Metastatic Breast Carcinoma in the Brain (tissue), 10 donors: ENCODE data around the gene ADORA2A.

- PRO-cap, 10 experiments, result no peak in any of the 10 experiments
These were observed 36.5 kb upstream of the SUSD2 start for GRCh38 chr22:24144904-24145160.

DNA sequence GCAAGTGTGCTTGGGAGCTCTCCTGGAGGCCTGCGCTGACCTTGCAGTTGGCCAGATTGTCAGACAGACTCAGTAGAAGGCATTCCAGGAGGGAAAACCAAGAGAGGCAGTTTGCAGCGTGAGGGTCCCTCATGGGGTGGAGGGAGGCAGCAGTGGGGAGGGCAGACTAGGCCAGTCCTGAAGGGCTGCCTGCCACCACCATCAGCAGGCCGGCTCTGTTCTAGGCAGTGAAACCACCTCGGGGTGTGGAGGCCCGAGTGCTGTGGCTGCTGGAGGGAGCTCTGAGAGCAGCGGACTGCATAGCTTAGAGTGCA is 31.0 kb upstream of the SUSD2 start:
- PRO-cap, 10 experiments, result peak in 1 of 10 experiments; most common plus-strand start position 236 of the sequence (in 1)

- PRO-cap, 10 experiments, result no peak in any of the 10 experiments
These were observed 27.9 kb upstream of the SUSD2 start for GRCh38 chr22:24153382-24153757.

GRCh38 chr22:24157844-24158484 is 23.3 kb upstream of the SUSD2 start:
- PRO-cap, 10 experiments, result no peak in any of the 10 experiments

DNA sequence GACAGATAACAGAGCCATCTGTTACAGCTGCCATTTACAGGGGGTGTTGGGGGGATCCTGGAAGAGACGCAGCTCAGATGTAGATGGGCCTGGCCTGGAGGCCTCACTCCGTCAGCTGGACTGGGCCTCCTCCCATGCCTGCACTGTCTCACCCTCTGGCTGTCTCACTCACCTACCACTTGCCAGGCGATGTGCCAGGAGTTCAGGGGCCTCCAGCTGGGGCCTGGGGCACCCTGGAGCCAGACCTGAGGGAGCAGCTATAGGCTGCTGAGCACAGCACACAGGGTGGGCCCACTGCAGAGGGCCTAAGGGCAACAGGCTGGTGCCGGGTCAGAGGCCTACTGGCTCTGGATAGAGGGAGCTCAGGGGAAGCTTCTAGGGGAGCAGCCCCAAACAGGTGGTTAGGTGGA is 16.3 kb upstream of the SUSD2 start:
- PRO-cap, 10 experiments, result no peak in any of the 10 experiments

- PRO-cap, 10 experiments, result no peak in any of the 10 experiments
These were observed 4.0 kb upstream of the SUSD2 start for GRCh38 chr22:24177164-24177856.

GRCh38 chr22:24400930-24401891 is 26.2 kb upstream of the ADORA2A start:
- PRO-cap, 10 experiments, result no peak in any of the 10 experiments

- PRO-cap, 10 experiments, result no peak in any of the 10 experiments
These were observed at the start of gene ADORA2A for GRCh38 chr22:24427097-24427771. Gene ADORA2A (plus strand): TSS chr22:24427599.

DNA sequence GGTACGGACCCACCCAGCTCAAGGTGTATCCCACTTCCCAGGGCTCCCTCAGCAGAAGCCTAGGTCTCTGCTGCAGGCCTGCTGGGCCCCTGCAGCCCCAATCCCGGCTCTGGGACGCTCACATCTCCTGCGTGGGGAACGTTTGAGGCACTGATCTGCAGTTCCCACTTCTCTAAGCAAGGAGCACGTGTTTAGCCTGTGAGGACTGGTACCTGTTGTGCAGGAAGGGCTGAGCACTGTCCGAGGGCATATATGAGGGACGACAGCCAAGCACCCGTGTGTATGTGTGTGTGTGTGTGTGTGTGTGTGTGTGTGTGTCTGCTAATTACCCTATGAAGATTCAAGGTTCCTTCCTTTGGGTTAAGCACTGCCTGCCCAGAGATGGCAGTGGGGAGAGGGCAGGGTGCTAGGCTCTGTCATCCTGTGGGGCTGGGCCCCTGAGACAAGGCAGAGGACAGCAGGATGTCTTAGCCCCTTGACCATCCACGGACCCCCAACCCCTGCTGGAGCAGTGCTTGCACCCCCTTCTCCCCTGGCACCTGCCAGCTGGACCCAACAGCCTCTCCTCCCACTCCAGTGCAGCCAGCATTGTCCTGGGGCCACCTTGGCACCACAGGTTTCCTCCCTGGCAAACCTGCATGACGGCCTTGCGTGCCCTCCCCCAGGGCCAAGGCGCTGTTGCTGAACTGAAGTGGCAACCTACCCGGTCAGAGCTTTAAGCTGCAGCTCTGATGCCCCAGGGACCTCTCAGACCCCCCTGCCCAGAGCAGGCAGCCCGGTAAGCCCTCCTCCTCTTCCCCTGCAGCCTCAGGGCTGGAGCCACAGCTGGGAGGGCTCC is 1.5 kb upstream of the LRRC75B start:
- PRO-cap, 10 experiments, result peak in 5 of 10 experiments; most common plus-strand start position 378 of the sequence (in 3); most common minus-strand start position 223 of the sequence (in 2)

- PRO-cap, 10 experiments, result peak in 1 of 10 experiments; most common plus-strand start chr22:24776035 (in 1)
These were observed 1.2 kb upstream of the PIWIL3 start for GRCh38 chr22:24775794-24776140.

GRCh38 chr22:24898073-24898431 is 48.4 kb downstream of the LHFPL7 start:
- PRO-cap, 10 experiments, result no peak in any of the 10 experiments

DNA sequence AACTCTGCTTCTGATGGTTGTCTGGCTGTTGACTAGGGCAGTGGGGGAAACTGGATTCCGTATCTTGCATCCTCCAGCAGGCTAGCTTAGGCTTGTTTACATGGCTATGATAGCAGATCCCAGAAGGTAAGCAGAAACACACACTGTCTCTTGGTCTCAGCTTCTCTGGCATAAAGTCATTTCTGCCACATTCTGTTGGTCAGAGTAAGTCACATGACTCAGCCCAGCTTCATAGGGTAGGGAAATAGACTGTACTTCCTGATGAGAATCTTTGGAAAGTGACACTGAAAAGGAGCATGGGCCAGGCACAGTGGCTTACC is 19.3 kb downstream of the LHFPL7 start:
- PRO-cap, 10 experiments, result no peak in any of the 10 experiments

DNA sequence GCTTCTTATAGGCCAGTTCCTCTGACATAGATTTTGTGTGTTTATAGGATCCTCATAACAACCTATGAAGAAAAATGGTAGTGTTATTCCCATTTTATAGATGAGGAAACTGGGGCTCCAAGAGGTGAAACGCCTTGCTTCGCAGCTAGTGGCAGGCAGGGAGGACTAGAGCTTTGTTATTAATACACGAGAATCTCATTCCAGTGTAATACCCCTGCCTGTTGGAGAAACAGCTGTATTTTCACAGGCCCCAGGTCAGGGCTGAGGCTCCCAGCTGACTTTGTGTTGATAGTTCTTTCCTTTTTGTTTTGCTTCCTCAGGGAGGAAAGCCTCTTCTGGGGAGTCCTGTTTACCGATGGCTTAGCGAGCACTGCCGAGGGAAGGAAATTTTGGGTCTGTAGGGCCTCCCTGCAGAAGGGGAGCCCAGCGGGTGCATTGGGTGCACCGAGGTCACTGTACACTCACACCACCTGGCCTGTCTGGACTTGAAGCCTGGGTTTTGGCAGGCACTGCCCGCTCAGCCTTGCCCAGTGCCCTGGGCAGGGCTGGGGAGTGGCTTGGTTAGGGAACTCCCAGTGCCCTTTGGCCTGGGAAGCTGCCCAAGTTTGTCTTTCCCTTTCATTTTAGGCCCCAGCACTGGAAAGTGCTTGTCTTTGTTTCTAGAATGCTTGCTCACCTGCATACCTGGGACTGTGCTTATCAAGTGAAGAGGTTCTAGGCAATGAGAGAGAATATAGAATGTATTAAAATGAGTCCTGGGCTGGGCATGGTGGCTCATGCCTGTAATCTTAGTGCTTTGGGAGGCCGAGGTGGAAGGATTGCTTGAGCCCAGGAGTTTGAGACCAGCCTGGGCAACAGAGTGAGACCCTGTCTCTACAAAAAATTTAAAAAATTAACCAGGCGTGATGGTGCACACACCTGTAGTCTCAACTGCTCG is 13.7 kb downstream of the KIAA1671 start:
- PRO-cap, 10 experiments, result peak in 2 of 10 experiments; most common plus-strand start position 650 of the sequence (in 2); most common minus-strand start position 459 of the sequence (in 1)

DNA sequence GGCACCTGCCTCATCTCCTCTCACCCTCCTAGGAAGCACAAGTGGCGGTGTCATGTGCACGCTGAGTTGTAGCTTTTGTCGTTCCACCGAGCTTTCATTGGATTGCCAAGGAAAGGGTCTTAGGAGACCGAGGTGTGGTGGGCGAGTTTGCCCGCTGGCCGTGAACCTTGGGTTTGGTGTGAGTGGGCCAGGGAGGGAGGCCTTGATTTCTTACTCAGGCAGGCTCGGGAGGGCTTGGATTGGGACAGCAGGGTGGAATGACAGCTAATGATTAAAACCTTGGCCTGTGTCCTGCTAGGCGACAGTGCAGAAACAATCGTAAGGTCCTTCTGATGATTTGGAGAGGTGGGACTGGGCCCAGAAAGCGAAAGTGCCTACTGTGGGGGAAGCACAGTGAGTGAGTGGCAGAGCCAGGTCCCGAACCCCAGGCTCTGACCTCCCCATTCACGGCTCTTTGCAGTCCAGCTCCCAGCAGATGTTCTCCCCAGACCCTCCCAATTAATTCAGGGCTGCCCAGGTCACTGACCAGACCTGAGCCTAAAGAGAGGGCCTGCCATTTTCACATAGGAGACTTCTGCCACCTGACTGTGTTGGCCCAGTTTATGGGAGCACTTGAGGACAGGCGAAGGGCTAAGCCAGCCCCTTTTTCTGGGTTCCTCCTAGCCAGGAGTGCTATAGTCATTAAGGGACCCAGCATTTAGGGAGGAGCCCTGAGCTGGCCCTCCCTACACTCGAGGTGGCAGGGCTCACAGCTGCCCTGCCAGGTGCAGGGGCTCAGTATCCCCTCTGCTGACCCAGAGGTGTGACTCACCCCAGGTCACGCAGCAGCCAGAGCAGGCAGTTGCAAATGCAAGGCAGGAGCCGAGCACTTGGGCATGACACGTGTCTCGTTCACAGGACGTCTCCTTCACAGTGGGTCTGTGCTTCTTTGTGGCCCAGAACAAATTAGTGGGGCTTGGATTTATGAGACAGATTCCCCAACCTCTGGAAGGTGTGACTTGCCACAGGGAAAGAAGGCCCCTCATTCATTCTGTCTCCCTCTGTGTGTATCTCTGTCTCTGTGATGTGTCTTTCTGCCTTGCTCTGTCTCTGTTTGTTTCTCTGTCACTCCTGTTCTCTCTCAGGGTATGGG is 86.5 kb upstream of the CRYBB3 start:
- PRO-cap, 10 experiments, result peak in 2 of 10 experiments; most common plus-strand start position 391 of the sequence (in 1); most common minus-strand start position 259 of the sequence (in 1)

DNA sequence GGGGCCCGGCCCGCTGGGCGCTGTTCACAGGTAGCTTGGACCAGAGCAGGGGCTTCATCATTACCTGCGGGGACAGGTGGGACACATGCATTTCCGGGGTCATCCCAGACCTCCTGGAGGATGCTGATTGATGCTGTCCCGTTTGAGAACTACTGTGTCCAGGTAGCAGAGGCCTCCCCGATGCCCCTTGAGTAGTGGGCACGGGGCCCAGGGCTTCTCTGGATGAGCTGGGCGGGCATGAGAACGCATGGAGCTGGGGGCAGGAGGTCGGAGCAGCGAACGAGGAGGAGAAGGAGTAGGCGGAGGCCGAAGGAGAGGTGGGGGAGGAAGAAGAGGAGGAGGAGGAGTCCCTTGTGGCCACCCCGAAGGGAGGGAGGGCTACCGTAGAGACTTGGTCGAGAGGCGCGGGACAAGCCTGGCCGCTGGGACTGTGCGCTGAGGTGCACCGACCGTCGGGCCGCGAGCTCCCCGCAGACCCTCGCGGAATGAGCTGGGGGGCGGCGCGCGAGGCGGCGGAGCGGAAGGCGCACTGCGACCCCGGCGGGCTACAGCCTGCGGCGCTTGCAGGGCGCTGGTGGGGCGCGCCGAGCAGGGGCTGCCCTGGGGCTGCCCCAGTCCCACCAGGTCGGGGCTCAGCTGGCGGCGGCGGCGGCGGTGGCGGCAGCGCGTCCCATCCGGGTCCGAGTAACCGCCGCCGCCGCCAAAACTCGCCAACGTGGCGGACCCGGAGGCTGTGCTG is 63.0 kb downstream of the CRYBB2 start:
- PRO-cap, 10 experiments, result peak in 4 of 10 experiments; most common plus-strand start position 636 of the sequence (in 4)

DNA sequence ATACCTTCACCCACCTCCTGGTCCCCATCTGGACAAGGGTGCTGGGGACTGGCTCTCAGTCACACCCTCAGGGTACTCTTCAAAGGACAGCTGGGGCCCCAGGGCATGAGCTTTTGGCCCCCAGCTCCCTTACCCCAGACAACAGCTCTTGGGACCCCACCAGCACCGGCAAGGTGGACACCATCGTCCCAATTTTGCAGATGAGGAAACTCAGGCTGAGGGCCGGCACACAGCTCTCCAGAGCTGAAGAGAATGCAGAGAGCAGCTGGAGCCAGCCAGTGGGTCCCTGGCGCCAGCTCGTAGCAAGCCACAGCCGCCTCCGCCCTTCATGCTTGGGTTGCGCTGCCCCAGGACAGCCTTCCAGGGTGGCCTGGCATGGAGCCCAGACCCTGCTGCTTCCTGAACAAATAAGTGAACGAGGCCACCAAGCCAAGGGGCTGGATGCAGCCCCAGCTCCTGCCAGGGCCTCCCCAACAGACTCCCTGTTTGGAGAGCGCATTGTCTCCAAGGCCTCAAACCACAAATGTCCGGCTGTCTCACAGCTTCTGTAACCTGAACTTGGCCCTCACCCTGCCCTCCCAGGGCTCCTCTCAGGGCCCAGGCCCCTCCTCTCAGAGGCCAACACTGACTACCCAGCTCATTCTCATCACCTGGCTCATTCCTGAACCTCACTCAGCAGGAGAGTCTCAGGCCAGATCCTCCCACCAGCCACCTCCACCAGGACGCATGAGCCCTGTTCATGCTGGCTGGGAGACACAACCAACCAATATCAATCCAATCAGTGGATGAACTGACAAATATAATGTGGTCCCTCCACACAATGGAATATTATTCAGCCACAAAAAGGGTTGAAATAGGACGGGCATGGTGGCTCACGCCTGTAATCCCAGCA is 163.6 kb upstream of the GRK3 start:
- PRO-cap, 10 experiments, result peak in 8 of 10 experiments; most common plus-strand start position 671 of the sequence (in 4); most common minus-strand start position 301 of the sequence (in 3)

- PRO-cap, 10 experiments, result no peak in any of the 10 experiments
These were observed 37.6 kb upstream of the GRK3 start for GRCh38 chr22:25526880-25527286.

DNA sequence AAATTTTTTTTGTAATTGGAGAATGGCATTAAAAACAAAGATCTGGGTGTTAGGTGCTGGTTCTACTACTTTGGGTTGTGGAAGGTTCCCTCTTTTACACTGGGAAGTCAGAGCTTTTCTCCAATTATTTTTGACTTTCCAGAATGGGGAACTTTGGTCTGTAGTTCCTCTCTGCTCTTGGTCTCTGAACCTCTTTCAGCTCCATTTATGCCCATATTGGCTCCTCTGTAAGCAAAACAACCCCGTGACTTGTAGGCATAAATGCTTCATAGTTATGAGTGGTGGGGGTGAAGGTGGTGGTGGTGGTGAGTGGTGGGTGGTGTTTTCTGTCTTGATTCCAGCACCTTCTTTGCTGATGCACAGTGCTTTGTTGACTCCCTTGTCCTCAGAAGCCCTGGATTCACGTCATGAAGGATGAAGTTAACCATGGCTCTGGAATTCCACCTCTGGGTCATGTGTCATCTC is 24.3 kb upstream of the GRK3 start:
- PRO-cap, 10 experiments, result no peak in any of the 10 experiments

DNA sequence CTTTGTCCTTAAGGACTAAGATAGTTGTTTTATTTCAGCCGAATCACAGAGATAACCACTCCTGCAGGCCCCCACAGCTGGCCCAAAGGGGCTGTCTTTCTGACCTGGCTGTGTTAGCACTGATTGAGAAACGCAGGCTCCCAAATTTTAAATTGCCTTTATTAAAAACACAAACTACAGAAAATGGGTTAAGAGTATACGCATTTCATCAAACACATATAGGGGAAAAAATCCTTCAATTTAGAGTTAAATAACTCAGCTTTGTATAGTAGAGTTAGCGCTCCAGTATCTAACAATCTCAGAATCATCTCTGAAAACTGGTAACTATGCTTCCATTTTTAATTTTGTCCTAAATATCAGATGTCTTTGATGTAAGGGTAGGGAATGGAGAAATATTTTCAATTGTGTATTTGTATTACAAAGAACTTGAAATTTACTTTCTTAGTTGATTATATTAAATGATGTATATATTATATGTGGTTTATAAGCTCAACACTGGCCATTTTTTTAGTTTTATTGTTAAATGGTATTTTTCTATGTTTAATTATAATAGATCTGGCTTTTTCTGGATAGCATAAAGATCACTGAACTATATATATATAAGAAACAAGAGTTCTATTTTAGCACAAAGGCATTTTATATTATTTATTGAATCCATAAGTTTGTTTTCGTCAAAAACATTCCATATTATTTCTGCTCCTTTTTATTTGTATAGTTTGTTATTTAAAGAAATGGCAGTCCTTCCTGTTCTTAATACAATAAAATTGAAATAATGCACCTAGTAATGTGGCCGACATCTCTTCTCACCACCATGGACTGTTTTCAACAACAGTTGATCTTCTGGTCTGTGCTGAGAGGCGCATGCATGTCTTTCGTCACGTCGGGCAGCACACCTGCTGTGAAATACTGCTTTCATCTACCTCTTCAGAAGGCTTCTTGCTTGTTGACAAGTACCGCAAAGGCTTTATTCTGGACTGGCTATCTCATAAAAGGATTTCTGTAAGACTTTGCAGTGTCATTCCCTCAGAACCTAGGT is 14.3 kb upstream of the MYO18B start:
- PRO-cap, 10 experiments, result no peak in any of the 10 experiments

- PRO-cap, 10 experiments, result no peak in any of the 10 experiments
These were observed 161.4 kb downstream of the MYO18B start for GRCh38 chr22:25903320-25903860.